Metastatic Breast Carcinoma in the Ovary (tissue), 3 donors: ENCODE measurements around the genes SH3BP1 and GALR3.

- PRO-cap, 3 experiments, result peak in 2 of 3 experiments; most common plus-strand start chr22:37502595 (in 2); most common minus-strand start chr22:37502475 (in 2)
These were observed 16.3 kb upstream of the MFNG start for GRCh38 chr22:37502268-37503168.

DNA sequence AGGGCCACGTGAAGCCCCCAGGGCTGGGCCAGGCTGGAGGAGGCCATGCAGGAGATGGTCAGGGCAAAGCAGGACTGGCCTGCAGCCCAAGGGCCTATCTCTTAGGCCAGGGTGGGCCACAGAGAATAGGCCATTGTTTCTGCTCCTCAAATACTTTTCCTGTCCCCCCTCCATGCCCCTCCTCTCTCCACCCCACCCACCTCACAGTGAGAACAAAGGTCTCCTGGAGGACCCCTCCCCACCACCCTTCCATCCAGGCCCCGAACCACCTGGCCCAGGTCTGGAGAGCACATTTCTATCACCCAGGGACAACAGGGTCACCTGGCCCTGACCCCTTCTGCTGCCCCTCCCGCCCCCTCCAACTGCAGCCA lies 8.2 kb upstream of the CDC42EP1 start:
- PRO-cap, 3 experiments, result no peak in any of the 3 experiments

DNA sequence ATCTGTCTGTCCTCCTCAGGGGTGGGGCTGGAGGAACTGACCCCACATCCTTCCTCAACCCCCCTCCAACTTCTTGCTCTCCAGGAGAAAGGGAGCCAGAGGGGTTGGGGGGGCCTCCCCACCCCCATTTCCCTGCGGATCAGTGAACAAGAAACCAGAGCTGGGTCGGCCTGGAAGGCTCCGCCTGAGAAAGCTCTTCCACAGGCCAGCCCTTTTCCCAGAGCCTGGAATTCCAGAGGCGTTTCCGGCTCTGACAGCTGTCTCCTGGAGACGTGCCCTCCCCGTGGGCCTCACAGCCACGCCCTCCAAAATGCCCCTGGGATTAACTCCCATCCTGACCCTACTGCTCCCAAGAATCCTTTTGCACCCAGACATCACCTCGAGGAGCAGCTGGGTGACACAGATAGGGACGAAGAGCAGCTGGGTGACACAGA lies 7.8 kb upstream of the CDC42EP1 start:
- PRO-cap, 3 experiments, result no peak in any of the 3 experiments

GRCh38 chr22:37609290-37610556 lies 1.1 kb downstream of the GGA1 start:
- PRO-cap, 3 experiments, result no peak in any of the 3 experiments

DNA sequence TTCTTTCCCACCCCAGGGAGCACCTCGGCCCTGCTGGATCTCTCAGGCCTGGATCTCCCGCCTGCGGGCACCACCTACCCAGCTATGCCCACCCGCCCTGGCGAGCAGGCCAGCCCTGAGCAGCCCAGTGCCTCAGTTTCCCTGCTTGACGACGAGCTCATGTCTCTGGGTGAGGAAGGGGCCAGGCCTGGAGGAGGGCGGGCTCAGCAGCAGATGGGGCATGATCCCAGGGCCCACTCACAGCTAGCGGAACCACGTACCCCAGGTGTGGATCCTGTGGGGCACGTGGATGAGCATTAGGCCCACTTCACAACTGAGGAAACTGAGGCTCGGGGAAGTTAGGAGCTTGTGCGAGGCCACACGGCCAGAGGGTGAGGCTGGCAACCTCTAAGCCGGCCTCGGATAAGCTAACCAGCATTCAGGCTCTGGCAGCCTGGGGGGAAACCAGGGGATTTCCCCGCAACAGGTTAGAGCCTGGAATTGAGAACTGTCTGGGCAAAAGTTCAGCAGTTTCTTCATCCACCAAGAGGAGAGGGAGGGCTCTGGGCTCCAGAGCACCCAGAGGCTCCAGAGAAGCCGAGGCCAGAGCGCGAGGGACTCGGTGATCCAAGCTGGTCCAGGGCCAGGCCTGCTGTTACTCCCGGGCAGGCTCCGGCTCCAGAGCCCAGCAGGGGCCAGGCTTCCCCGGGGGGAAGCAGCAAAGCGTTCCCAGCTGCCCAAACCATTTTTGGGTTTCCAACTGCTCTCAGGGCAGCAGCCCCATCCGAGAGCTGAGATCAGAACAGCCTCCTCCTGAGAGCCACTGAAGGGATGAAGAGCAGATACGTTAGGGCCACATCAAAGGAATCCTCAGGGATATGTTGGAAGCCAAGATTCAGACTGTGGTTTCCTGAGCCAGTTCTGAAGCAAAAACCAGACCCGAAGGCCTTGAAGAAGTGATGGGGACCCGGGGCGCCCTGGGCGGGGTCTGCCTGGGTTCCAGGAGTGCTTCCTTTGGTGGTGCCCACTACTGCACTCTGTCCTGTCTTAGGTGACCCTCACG lies 13.4 kb upstream of the SH3BP1 start:
- PRO-cap, 3 experiments, result no peak in any of the 3 experiments

DNA sequence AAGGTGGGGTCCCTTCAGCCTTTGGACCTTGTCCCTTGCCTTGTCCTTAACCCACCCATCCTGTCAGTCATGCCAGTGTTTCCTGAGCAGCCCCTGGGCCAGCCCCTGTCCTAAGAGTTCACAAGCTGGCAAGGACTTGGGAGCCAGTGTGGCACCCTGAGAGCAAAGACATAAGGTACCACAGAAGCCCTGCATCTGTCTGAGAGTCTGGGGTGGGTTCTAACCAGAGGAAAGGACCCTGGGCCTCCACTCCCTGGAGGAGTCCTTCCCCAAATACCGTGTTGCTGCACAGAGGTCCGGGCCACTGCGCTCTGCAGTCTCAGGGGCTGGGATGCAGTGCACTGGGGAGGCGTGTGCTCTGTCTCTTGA lies 4.4 kb upstream of the SH3BP1 start:
- PRO-cap, 3 experiments, result no peak in any of the 3 experiments

- PRO-cap, 3 experiments, result peak in 2 of 3 experiments; most common plus-strand start chr22:37639480 (in 1)
These were observed at the start of gene SH3BP1 for GRCh38 chr22:37639170-37639845. SH3BP1 (plus strand) TSS chr22:37639669.

DNA sequence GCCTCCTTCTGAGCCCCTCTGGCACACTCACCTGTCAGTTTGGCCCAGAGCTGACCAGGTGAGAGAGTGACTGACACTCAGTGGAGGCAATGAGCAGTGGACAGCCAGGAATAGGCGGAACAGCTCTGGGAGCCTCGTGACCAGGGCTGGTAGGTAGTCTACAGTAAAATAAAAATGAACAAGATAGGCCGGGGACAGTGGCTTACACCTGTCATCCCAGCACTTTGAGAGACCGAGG lies 4.0 kb upstream of the PDXP start:
- PRO-cap, 3 experiments, result no peak in any of the 3 experiments

- PRO-cap, 3 experiments, result peak in 3 of 3 experiments; most common minus-strand start chr22:37745931 (in 1)
These were observed 48.8 kb downstream of the TRIOBP start for GRCh38 chr22:37745502-37746199.

DNA sequence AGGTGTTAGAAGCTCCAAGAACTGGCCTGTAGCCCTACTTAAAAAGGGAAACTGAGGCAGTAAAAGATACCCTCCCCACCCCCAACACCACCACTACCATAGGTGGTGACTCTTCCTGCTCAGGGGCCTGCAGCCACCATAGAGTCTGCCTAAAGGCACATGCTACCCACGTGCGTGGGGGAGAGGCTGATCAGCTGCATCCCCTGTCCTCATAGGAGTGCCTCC lies 39.2 kb upstream of the H1-0 start:
- PRO-cap, 3 experiments, result no peak in any of the 3 experiments

- PRO-cap, 3 experiments, result no peak in any of the 3 experiments
These were observed 32.7 kb upstream of the H1-0 start for GRCh38 chr22:37772362-37772784.

GRCh38 chr22:37784649-37785535 lies 20.1 kb upstream of the H1-0 start:
- PRO-cap, 3 experiments, result peak in 2 of 3 experiments; most common plus-strand start chr22:37785032 (in 1); most common minus-strand start chr22:37784901 (in 2)

DNA sequence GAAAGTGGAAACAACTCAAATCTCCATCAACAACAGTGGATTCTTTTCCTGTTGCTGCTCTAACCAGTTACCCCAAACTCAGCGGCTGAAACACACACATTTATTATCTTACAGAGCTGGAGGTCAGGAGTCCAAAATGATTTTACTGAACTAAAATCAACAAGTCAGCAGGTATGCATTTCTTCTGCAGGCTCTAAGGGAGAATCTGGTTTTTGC lies 9.0 kb upstream of the H1-0 start:
- PRO-cap, 3 experiments, result no peak in any of the 3 experiments

DNA sequence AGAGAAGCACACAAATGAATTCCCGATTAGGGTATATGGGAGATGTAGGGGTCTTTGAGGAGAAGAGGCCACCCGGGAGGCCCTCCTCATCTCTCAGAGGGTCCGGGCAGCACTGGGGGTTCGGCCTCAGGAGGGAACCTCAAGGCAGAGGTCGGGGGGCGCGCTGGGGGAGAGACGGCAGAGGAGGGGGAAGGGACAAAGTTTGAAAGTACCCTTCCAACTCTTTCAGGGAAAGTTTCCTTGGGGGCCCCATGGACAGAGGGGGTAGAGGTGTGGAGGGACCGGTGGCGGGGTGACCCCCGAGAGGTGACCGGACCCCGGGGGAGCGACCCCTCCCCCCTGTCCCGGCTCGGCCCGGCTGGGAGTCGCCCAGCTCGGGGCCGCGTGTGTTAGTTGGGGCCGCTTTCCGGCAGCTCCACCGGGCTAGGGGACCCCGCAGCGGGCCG lies 622 bp upstream of the H1-0 start:
- PRO-cap, 3 experiments, result peak in 2 of 3 experiments; most common plus-strand start position 342 of the sequence (in 2)

- PRO-cap, 3 experiments, result no peak in any of the 3 experiments
These were observed at the start of gene GALR3 for GRCh38 chr22:37822934-37823657. GALR3 (plus strand) TSS chr22:37823382.

- PRO-cap, 3 experiments, result no peak in any of the 3 experiments
These were observed 1.7 kb downstream of the GALR3 start for GRCh38 chr22:37824626-37825569.

DNA sequence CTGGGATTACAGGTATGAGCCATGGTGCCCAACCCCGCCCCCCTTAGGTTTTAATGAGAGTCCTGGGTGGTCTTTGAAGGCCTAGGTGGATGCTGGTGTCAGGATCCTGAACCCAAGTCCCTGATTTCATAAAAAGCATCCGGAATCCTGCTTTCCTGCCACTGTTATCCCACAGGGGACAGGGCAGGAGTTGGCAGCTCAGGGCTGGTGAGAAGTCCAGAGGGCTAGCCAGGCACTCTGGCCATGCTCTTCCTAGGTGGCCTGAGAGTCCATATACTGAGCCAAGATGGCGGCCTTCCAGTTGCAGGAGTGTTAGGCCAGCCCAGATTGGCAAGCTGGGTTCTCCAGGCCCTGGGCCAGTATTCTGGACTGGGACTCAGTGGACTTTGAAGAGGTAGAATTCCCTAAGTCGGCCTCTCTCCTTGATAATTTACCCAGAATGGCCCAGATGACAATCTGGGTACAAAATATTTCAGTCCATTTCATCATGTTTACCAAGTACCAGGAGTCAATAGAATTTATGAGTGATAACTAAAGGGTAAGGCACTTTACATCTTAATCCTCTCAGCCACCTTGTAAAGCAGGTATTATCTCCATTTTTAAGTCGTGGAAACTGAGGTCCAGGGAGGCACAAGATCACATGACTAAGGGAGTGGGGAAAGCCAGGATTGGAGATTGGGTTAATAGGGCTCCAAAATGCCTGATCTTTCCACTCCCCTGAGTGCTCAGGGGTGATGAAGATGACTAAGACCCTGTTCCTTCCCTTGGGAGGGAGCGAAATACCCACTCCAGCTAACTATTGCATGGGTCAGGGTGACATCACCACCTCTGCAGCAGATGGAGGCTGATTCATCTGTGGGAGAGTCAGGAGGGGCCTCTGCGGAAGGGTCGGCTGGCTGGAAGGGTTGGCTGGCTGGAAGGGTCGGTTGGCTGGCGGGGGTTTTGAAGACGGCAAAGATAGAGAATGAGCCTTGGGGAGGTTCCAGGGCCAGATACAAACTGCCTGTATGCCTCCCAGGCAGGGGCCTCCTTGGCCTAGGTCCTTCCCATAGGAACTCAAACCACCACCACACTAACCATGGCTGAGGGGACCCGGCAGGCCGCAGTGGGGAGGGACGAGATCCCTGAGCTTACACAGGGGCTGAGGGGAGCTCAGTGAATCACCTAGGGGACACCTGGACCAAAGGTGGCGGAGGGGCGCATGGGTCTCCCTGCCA lies 1.2 kb upstream of the MICALL1 start:
- PRO-cap, 3 experiments, result no peak in any of the 3 experiments

DNA sequence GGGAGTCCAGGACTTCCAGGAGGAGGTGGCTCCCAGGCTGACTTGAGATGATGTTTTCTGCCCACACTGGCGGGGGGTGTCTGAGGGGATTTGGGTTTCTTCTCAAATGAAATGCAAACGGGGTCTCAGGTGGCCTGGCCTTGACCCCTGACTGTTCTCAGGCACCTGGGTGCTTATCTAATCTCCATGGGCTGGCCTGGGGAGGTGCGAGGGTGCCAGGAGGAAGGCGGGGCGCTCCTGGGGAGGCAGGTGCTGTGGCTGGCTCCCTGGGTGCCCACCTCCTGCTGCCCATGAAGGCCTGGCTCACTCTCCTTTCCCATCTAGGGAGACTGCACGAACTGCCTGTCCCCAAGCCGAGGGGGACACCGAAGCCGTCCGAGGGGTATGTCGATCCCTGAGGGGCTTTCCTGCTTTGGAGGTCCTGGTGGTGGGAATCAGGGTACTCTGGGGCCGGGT lies 18.3 kb downstream of the MICALL1 start:
- PRO-cap, 3 experiments, result no peak in any of the 3 experiments

DNA sequence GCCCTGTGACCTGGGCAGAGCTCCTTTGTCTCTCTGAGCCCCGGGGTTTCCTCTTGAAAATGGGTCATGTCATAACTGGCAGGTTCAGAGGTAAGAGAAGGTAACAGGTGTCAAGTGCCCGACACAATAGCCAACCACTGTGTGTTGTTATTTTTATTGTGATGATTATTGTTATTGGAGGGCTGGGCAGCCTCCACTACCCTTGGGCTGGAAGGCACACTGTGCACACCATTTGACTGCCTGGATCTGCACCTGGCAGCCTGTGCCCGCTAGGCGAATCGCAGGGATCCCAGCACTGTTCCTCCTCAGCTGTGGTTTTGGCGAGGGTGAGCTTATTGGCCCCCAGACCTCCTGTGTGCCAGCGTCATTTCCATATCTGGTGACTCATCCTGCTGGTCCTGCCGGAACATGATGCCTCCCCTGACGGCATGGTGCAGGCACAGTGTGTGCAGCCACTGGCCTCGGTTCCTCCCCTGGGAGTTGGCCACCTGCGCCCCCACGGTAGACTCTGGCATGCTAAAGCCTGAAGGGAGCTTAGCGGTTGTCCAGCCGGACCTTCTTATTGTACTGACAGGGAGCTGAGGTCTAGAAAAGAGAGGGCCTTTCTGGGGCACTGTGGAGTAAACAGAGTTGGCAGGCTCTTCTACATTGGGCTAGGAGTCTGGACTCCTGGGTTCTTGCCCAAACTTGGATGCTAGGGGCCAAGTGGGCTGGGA lies 15.5 kb upstream of the SOX10 start:
- PRO-cap, 3 experiments, result no peak in any of the 3 experiments

- PRO-cap, 3 experiments, result no peak in any of the 3 experiments
These were observed 4.7 kb upstream of the SLC16A8 start for GRCh38 chr22:38088533-38089320.